ENCODE results near the gene ZNF562.

DNA sequence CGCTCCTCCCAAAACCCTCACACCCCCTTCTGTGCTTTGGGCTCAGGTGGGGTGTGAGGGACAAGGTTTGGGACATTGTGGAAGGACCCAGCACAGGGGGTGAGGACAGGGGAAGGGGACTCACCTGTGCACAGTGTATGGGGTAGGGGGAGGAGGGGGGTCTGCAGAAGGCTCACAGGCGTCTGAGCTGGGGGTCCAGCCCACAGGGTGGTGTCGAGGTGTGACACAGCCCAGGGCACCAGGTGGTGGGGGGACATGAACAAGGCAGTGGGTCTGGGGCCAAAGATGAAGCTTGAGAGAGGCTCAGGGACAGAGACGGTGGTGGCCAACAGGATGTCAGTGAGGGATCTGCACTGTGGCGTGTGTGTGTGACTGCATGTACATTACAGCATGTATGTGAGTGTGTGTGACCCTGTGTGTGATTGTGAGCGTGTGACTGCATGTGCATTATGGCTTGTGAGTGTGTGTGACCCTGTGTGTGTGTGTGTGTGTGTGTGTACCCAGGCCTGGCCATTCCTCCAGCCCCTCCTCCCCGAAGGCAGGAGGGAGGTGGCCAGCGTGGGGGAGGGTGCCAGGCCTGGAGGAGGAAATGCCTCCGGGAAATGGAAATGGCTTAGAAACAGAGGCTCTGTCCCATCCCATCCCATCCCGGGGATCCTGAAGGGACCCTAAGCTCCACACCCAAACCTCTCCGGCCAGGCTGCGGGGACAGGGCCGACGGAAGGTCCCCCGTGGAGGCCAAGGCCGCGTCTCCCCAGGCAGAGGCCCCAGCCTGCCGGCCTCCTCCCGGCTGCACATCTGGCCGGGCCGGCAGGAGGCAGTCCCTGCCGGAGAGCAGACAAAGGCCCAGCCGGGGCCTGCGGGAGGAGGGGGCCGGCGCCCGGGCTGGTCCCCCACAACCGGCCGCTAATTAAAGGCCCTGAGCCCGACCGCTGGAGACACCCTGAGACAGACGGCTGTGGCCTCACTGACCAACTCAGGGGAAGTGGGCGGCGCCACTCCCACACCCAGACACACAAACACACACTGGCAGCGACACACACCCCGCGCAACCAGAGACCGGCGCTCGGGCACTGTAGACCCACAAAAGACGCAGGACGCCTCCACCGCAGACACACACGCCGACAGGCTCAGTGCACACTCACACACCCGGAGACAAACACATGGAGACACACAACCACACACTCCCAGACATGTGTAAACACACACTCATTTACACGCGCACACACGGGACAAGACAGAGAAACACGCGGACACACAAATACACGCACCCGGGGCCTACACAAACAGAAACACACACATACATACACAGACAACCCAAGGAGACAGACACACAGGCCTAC is 1.3 kb downstream of the ADAMTS10 start:
- RRBS, result 6% methylated on average over 14 of the region's 53 CpGs

- RRBS, result 0% methylated on average over 4 of the region's 22 CpGs
Observed at GRCh38 chr19:8831557-8832156, 447 bp downstream of the ZNF558 start.

- RRBS, result 7% methylated on average over 4 of the region's 12 CpGs
Observed at GRCh38 chr19:9010629-9011017, 76.2 kb upstream of the OR1M1 start.

DNA sequence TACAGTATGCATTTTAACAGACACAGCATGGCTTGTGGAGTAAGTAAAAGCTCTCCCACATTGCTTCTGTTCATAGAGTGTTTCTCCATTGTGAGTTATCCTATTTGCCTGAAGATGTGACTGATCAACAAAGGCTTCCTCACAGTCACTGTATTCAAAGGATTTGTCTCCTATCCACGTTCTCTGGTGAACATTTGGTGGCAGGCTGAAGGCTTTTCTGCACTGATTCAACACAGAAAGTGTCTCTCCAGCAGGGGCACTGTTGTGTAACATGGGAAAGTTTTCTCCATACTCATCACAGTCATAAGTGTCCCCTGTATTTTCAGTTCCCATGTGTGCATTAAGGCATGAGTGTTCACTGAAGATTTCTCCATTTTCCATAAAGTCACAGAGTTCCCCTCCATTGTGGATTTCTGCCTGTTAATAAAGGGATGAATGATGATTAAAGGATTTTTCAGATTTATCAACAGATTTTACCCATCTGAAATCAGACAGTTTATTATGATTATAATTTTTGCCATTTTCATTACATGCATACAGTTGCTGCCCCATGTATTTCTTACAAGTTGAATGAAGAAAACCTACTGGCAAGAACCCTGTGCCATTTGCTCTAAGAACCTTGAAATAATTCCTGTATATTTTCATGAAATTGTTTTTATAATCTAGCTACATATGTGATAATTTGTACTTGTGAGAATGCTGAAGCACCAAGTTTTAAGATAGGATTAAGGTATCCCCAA is 17.4 kb downstream of the ZNF121 start:
- RRBS, result no CpG with 5 or more reads among the region's 1 CpG

DNA sequence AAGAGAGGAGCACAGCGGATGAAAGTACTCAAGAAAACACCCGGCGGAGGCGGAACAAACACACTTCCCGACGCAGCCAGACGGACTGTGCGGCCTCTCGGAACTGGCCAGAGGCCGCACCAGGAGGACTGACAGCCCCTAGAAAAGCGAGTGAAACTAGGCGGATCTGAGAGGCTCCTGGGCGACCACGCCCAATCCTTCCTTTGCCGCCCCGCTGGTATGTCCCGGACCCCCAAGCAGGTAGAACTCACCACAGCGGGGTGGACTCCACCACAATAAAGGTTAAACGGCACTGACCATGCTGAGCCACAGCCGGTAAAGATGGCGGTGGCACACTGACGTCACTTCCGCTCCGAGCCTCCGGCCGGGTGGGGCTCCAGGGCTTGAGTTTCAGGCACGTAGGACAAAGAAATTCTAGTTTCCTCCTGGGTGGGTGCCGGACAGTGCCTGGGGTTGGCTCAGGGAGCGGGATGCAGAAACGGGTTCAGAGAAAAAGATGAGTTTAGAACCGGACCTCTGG is at the start of gene ZNF562:
TSS of gene ZNF562 (minus strand) at position 337 of the 520 bp plus-strand sequence.
- RRBS, result 2% methylated on average over 15 of the region's 31 CpGs

GRCh38 chr19:9819382-9819844 is 534 bp upstream of the FBXL12 start:
- RRBS, result no CpG with 5 or more reads among the region's 40 CpGs

DNA sequence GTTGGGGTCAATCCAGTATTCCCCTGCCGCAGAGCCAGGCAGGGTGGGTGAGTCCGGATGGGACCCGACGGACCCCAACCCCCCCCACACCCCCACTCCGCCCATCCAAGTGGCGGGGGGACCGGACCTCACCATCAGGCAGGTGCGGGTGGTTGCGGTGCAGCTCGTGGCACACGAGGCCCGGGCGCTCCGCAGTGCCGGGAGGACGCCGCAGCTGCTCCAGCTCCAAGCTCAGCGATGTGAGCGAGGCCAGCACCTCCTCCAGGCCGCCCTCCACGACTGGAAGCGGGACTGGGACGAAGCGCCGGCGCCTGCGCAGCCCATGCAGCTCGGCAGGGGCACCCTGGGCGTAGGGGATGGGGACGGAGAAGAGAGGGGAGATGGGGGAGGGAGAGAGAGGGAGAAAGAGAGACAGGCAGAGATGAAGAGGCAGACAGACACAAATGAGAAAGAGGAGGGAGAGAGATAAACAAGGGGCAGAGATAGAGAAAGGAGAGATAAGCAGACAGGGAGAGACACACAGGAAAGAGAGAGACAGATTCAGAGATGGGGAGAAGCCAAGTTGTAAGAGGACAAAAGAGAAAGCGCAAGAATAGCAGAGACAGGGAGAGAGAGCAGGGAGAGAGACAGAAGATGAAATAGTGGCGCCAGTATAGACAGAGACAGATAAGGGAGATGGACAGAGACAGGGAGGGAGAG is 30.2 kb upstream of the OLFM2 start:
- RRBS, result 7% methylated on average over 19 of the region's 32 CpGs

DNA sequence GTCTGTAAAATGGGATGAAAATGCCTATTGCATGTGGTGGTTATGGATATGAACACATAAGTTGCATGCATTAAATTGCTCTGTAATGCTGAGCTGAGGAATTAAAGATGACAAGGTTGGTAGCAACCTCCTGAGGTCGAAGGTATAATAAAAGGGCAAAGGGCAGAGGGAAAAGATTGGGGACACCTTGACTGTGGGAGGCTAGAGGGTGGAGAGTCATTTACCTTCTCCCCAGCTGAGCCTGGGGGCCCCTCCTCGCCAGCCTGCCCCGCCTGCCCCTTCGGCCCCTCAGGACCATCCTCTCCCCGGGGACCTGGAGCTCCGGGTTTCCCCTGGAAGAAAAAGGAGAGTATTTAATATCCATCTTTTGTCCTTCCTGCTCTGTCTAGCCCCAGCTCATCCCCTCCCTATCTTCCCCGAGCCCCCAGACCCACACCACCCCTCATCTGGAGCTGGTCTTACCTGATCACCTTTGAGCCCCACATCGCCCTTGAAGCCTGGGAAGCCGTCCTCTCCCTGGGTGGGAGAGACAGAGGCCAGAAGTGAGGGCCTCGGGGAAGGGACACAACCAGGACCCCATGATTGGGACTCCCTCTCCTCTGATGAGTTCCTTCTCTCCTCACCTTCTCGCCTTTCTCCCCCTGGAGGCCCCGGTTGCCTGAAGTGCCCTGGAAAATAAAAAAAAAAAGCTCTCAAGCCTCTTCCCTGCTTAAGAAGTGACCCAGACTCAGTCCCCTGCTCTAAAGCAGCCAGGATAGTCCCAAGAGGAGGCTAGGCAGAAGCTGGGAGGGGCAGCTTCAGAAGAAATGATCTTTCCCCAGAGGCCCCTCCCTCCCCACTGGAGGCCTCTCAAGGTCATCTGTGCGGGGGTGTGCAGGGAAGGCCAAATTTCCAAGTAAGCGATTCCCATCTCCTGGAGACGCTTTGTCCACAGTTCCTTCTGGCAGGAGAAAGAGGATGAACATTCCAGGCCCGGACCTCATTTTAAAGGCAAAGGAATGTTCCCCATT is 23.9 kb downstream of the COL5A3 start:
- RRBS, result no CpG with 5 or more reads among the region's 16 CpGs

- RRBS, result no CpG with 5 or more reads among the region's 8 CpGs
Observed at GRCh38 chr19:10120617-10121203, 1.0 kb upstream of the EIF3G start.

GRCh38 chr19:10173832-10174323 is 20.9 kb downstream of the DNMT1 start:
- RRBS, result no CpG with 5 or more reads among the region's 6 CpGs

GRCh38 chr19:10250052-10250486 is 1.9 kb upstream of the MRPL4 start:
- RRBS, result no CpG with 5 or more reads among the region's 12 CpGs

DNA sequence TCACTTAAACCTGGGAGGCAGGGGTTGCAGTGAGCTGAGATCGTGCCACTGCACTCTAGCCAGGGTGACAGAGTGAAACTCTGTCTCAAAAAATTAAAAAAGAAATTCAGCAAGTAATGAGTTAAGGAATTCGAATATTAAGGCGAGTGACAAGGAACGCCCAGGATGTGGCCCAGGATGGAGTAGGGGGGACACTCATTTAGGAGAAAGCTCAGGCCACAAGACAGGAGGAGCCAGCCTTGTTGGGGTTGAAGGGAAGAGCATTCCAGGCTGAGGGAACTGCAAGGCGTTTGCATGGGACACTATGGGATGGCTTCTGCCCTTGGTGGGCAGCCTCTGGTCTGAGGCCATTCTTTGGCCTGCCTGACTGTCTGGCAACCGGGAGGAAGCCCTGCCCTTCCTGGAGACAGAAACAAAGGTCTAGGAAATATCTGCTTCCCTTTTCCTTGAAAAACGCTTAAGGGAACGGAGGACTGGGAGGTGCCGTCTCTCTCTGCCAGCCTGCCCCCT is 3.0 kb upstream of the ICAM1 start:
- RRBS, result no CpG with 5 or more reads among the region's 9 CpGs

- RRBS, result no CpG with 5 or more reads among the region's 5 CpGs
Observed at GRCh38 chr19:10279170-10279710, 7.5 kb upstream of the ICAM4 start.

GRCh38 chr19:10282792-10283756 is 3.7 kb upstream of the ICAM4 start:
- RRBS, result no CpG with 5 or more reads among the region's 20 CpGs

- RRBS, result no CpG with 5 or more reads among the region's 33 CpGs
Observed at GRCh38 chr19:10417692-10418746, 2.3 kb upstream of the PDE4A start.

DNA sequence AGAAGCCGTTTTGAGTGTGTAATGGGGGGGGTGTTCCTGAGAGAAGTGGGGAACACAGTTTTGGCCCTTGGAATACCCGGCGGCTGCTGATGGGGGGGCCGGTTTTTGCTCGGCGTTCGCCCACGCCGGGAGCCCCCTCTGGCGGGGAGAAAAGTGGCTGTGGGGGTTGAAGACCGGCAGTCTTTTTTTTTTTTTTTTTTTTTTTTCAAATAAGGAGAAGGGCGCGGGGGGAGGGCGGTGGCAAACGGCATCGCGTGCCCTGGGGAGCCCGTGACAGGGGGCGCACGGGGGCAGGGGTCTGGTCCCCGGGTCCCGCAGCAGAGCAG is 1.5 kb upstream of the PDE4A start:
- RRBS, result no CpG with 5 or more reads among the region's 22 CpGs

DNA sequence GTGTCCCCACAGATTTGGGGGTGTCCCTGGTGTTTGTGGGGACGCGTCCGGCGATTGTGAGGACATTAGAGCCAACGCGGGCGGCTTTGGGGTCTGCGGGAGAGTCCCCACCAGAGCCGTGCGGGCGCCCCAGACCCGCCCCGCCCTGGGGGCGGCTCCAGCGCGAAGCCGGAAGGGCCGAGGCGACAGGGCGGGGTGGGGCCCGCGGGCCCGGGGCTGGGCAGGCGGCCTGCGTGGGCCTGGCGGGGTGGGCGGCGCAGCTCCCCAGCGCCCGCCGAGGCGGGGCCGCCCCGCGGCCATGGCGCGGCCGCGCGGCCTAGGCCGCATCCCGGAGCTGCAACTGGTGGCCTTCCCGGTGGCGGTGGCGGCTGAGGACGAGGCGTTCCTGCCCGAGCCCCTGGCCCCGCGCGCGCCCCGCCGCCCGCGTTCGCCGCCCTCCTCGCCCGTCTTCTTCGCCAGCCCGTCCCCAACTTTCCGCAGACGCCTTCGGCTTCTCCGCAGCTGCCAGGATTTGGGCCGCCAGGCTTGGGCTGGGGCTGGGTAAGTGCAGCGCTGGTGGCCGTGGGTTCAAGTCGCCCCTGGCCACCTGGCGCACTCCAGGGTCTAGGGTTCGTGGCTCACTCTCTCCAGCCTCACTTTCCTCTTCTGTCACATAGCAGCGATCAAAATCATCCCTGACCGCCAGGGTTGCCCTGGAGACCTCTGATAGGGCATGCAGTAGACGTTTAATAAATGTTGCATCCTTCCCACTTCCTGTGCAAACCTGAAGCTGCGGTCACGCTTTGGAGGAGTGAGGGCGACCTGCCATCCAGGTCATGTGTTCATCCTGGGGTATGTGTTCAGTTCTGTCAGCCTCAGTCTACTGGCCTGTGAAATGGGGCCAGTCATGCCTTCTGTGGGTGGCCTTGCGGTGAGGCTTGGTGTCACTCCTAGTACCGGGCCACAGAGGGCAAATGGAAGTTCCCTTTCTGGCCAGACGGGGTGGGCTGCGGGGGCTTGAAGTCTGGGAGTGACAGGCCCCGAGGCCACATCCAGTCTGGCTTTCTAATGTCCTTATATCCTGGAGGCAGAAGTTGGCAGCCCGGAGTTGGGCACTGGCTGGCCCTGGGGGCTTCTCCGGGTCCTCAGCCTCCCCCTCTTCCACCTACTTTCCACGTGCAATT is 10.6 kb downstream of the PDE4A start:
- RRBS, result 1% methylated on average over 10 of the region's 86 CpGs

GRCh38 chr19:10431710-10432693 is 11.7 kb downstream of the PDE4A start:
- RRBS, result 8% methylated on average over 30 of the region's 77 CpGs

DNA sequence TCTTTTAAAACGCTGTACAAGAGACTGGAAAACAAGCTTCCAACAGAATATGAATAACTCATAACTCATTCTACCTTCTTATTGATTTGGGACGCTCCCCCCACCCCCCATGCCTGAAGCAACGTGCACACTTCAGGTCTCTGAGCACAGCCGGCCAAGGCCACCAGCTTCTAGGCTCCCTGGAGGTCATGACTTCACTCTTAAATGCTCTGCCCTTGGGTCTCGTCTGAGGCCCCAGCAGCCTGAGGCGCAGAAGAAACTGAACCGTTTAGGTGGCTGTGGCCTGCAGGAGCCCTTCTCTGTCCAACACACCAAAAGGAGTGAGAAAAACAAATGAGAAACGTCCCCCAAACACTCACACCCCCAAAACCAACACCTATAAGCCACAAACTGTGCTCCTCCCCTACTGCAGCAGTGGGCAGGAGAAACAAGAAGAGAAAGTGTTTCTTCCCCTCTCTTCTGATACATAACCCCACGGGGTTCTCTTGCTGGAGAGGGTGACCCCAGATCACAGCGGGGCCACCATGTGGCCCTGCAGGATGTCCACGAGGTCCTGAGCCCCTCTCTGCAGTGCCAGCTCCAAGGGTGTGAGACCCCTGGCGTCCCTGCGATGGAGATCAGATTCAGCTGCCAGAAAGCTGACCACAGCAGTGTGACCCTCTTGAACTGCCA is 876 bp upstream of the KRI1 start:
- RRBS, result no CpG with 5 or more reads among the region's 13 CpGs

DNA sequence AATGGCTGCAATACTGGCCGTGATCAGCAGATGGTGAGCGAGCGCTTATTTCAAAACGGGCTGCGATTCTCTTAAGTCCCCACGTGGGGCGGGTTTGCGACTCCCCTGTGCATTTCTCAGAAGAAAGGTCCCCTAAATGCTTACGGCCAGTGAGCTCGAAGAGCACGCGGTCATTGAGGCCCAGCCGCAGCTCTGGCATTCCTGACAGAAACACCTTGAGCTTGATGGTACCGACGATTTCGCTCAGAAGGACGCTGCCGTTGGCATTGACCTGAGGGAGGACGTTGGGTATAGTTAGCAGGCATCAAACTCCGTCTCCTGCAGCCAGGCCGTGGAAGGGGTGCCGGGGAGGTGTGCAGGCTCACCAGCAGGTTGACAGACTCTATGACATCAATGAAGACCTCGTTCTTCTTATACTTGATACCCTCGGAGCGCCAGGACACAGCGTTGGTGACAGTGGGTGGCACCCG is 6.0 kb downstream of the AP1M2 start:
- RRBS, result no CpG with 5 or more reads among the region's 27 CpGs